Cardiac muscle cell (in vitro differentiated cells and primary cell): ENCODE results near the gene PDK2.

- RAMPAGE, long total RNA, result no peak
- RRBS, result no CpG with 5 or more reads among the region's 13 CpGs
Measured at GRCh38 chr17:49192996-49193217, 17.5 kb downstream of the GNGT2 start.

GRCh38 chr17:49259714-49260015 is 29.1 kb upstream of the PHOSPHO1 start:
- RAMPAGE, long total RNA, result no peak
- RRBS, result no CpG with 5 or more reads among the region's 9 CpGs

DNA sequence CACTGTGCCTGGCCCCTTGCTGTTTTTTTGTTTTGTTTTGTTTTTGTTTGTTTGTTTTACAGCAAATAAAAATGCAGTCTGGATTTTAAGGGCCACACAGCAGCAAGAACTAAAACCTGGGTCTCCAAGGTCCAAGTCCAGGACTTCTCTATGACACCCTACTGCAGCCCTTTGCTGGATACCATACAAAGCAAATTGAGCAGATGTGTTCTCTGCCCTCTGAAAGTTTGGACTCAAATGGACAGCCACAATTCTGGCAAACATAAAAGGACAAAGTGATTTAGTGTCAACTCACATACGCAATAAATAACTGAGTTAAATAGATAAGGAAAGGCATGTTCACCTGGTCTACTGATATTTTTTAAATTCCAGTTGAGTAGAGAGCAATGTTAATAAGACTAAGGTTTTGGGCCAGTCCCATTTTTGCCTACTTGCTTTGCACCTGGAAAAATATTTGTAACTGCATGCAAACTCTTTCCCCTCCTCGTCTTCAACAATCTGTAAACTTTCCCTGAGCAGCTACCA is 7.7 kb upstream of the ZNF652 start:
- RAMPAGE, long total RNA, result no peak
- RRBS, result no CpG with 5 or more reads among the region's 2 CpGs

DNA sequence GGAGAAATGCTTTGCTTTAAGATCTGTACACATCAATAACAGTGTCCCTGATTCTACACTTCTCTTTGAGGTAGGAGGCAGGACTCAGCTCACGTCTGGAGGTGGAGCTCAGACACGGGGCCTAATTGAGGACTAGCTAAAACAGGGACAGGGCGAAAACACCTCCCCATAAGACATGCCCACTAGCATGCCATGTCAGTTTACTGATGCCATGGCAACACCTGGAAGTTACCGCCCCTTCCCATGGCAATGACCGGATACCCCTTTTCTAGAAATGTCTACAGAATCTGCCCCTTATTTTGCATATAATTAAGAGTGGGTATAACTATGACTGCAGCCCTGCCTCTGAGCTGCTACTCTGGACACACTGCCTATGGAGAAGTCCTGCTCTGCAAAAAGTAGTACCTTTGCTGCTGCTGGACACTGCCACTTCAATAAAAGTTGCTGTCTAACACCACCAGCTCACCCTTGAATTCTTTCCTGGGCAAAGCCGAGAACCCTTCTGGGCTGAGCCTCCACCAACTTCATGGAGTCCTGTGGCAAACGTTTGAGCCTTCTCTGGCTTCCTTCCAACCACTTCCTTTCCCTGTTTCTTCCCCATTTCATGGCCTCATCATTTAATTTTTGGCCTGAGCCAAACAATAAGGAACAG is 21.1 kb downstream of the PHB1 start:
- RAMPAGE, long total RNA, result no peak
- RRBS, result no CpG with 5 or more reads among the region's 7 CpGs

DNA sequence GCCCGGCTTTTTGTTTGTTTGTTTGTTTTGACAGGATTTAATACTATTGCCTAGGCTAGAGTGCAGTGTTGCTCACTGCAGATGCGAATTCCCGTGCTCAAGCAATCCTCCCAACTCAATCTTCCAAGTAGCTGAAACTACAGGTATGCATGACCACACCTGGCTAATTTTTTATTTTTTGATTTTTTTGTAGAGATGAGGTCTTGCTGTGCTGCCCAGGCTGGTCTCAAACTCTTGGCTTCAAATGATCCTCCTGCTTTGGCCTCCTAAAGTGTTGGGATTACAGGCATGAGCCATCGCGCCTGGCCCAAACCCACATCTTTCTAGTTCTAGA is 18.4 kb downstream of the PHB1 start:
- RAMPAGE, long total RNA, result no peak
- RRBS, result no CpG with 5 or more reads among the region's 5 CpGs

- RAMPAGE, long total RNA, result no peak
- RRBS, result 9% methylated on average over 1 of the region's 11 CpGs
Measured at GRCh38 chr17:49438985-49439490, 24.4 kb upstream of the PHB1 start.

- RAMPAGE, long total RNA, result no peak
- RRBS, result no CpG with 5 or more reads among the region's 11 CpGs
Measured at GRCh38 chr17:49508117-49508649, 13.1 kb downstream of the NGFR start.

DNA sequence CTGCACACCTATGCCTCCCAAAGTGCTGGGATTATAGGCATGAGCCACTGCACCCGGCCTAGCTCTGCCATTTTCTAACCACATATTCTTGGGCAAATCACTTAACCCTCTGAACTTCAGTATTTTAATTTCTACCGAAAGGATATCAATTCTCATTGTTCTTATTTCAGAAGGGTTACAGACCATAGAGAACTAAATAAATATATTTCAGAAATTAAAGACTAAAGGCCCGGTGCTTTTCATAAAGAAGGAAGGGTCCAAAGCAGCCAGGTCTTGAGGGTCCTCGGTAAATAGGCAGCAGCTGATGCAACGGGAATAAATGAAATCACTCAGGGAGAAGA is 33.4 kb downstream of the NXPH3 start:
- RAMPAGE, long total RNA, result no peak
- RRBS, result no CpG with 5 or more reads among the region's 5 CpGs

DNA sequence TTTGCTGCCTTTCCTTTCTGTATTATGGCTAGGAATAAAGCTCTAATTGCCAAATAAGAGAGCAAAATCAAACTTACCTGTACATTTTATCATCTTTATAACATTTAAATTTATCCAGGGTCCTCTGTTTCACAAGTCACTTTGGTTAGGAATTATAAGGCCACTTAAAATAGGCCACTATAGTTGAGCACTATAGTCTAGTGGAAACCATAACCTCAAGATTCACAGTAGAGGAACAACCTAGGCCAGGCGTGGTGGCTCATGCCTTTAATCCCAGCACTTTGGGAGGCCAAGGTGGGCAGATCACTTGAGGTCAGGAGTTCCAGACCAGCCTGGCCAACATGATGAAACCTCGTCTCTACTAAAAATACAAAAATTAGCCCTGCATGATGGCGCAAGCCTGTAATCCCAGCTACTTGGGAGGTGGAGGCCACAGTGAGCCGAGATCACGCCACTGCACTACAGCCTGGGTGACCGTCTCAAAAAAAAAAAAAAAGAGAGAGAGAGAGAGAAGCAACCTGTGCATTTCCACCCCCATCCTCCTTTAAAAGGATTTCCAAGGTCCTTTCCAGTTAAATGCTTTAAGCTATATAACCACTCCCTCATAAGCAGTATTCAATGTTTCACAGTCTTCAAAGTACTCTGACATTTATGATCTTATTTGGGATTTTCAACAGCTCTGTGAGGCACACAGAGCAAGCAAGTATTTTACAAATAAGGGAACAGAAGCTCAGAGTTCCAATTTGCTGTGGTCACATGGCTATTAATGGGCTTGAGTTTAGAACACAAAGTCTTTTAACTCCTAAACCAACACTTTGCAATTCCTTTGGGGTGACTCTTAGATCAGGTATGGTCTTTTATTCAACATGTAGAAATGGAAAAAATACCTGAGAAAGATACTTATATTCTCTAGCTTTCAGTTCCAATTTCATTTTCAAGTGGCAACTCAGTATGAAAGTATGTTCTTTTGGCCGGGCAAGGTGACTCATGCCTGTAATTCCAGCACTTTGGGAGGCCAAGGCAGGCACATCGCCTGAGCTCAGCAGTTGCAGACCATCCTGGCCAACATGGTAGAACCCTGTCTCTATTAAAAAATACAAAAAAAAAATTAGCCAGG is 31.5 kb downstream of the SPOP start:
- RAMPAGE, long total RNA, result no peak
- RRBS, result no CpG with 5 or more reads among the region's 8 CpGs

DNA sequence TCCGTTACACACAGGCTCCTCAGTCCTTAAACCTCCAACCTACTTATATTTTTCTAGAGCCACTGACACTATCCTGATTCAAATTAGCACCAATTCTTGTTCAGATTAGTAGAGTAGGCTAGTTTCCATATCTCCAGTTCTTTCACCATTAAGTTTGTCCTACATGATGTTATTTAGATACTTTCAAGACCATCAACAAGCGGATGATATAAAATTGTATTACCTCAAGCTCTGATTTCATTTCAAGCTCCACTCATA is 18.5 kb downstream of the SPOP start:
- RAMPAGE, long total RNA, result no peak
- RRBS, result no CpG with 5 or more reads among the region's 2 CpGs

GRCh38 chr17:49723119-49723868 is 15.5 kb upstream of the SLC35B1 start:
- RAMPAGE, long total RNA, result no peak
- RRBS, result no CpG with 5 or more reads among the region's 13 CpGs

DNA sequence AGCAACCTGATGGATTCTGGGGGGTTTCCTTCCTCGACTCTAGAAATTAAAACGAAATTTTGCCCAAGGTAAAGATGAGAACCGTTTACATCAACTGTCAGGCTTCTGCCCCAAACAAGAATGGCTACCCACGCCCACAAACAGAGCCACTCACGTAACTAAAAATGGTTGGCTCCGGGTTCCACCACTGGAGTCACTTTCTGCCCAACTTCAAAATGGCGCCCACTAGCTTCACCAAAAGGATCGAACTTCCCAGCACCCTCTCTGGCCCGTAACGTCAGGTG is 196 bp upstream of the KAT7 start:
- RAMPAGE, long total RNA, result no peak
- RRBS, result 0% methylated on average over 2 of the region's 10 CpGs

- RAMPAGE, long total RNA, result no peak
- RRBS, result no CpG with 5 or more reads among the region's 21 CpGs
Measured at GRCh38 chr17:49851828-49852212, 4.0 kb upstream of the TAC4 start.

DNA sequence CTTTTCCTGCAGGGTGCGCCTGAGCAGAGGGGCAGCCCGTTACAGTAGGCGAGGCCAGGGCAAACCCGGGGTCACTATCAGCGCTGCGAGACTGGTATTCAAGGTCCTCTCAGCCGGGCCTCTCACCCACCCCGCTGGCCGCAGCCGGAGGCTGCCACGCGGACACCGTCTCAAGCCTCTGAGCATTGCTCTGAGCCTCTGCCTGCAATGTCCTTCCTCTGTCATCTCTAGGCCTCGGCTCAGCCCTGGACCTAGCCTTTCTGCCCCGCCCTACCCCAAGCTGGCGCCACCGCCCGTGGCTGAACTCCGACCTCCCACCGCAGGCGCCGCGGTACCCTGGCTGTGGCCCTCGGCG is 3.4 kb downstream of the DLX4 start:
- RAMPAGE, long total RNA, result no peak
- RRBS, result 3% methylated on average over 3 of the region's 25 CpGs

GRCh38 chr17:50047255-50048168 is 8.4 kb upstream of the ITGA3 start:
- RAMPAGE, long total RNA, result no peak
- RRBS, result no CpG with 5 or more reads among the region's 13 CpGs

- RAMPAGE, long total RNA, result no peak
- RRBS, result no CpG with 5 or more reads among the region's 16 CpGs
Measured at GRCh38 chr17:50064330-50064978, 8.5 kb downstream of the ITGA3 start.

DNA sequence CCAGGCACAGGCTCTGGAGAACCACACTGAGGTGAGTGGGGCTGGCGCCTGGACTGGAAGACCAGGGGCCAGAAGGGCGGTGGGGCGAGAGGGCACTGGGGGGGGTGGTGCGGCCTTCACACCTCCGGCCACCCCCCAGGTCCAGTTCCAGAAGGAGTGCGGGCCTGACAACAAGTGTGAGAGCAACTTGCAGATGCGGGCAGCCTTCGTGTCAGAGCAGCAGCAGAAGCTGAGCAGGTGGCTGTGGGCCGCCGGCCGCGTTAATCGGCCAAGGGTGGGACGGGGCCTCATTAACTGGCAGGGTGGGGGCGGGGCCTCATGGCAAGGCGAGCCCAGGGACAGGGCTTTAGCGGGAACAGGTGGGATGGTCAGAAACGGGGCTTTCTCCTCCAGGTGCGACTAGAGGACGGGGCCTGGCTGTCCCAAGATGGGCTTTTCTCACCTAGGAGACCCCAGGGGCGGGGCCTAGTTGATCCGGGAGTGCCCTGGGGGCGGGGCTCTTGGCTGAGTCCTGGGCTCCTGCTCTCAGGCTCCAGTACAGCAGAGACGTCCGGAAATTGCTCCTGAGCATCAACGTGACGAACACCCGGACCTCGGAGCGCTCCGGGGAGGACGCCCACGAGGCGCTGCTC is 18.6 kb upstream of the PDK2 start:
- RAMPAGE, long total RNA, result no peak
- RRBS, result 57% methylated on average over 10 of the region's 34 CpGs

GRCh38 chr17:50094613-50095856 is at the start of gene PDK2:
Gene PDK2, plus strand, starts transcription at chr17:50095351.
- RAMPAGE, long total RNA, result start-site peak on the plus strand at chr17:50095327-50095438, 508 and 1,059 reads in 2 replicates
- RRBS, result under 1% methylated on average over 13 of the region's 81 CpGs

DNA sequence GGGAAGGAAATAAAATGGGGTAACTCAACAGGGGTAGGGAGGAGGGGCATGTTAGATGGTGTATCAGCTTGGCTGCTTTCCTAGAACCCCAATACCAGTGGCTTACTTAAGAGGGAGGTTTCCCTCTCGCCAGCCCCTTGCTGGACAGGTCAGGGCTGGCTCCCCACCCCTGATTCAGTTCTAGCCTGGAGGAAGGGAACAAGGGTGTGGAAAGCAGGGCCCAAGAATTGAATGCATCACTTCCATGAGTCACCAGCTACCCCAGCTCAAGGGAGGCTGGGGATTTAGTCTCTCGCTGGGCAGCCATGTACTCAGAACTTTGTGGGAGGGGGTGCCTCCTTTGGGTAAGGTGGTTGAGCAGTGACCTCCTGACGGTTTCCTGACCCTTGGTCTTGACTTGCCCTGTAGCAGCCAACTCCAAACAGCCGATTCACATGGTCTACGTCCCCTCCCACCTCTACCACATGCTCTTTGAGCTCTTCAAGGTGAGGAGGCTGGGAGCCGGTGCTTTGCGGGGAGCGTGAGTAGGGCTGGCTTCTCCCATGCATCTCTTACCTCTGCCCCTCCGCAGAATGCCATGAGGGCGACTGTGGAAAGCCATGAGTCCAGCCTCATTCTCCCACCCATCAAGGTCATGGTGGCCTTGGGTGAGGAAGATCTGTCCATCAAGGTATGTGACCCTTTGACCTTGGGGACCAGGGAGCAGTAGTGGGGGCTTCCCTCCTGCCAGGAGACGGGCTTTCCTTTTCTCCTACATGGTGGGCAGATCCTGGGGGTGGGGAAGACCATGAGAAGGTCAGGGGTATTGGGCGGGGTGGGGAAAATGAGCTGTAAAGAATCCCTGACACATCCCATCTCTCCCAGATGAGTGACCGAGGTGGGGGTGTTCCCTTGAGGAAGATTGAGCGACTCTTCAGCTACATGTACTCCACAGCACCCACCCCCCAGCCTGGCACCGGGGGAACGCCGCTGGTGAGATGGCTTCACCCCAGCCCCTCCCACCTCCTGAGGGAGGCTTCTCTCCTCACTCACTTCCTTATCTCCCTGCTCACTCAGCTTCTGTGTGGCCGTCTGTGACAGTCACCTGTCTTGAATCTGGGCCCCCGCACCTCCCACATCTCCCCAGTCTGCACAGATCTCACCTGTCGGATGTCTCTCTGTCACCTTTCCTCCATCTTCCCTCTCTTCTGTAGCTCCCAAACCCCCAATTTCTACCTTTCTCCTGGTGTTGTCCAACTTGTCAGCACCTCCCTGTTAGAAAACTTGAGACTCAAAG is 13.0 kb downstream of the PDK2 start:
- RAMPAGE, long total RNA, result no peak
- RRBS, result no CpG with 5 or more reads among the region's 20 CpGs

DNA sequence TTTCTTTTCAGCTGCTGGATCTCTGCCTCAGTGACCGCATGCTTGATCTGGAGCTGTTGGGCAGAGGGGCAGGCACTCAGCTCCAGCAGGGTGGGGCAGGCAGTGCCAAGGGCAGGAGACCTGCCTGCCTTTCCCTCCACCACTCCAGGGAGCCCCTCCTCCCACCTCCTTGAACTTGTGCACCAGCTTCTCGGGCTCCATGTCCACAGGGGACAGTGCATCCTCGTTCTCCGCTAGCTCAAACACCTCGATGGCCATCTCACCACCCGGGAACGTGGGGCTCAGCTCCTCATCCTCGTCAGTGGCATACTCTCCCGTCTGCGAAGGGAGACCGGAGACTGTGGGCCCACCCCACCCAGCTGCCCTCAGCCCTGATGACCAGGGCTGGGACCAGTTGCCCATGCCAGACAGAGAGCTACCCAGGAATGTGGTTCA is 9.3 kb upstream of the SAMD14 start:
- RAMPAGE, long total RNA, result no peak
- RRBS, result 90% methylated on average over 6 of the region's 11 CpGs